Sciatic nerve (tissue), 1 donor: ENCODE measurements around a stretch of chr15.

DNA sequence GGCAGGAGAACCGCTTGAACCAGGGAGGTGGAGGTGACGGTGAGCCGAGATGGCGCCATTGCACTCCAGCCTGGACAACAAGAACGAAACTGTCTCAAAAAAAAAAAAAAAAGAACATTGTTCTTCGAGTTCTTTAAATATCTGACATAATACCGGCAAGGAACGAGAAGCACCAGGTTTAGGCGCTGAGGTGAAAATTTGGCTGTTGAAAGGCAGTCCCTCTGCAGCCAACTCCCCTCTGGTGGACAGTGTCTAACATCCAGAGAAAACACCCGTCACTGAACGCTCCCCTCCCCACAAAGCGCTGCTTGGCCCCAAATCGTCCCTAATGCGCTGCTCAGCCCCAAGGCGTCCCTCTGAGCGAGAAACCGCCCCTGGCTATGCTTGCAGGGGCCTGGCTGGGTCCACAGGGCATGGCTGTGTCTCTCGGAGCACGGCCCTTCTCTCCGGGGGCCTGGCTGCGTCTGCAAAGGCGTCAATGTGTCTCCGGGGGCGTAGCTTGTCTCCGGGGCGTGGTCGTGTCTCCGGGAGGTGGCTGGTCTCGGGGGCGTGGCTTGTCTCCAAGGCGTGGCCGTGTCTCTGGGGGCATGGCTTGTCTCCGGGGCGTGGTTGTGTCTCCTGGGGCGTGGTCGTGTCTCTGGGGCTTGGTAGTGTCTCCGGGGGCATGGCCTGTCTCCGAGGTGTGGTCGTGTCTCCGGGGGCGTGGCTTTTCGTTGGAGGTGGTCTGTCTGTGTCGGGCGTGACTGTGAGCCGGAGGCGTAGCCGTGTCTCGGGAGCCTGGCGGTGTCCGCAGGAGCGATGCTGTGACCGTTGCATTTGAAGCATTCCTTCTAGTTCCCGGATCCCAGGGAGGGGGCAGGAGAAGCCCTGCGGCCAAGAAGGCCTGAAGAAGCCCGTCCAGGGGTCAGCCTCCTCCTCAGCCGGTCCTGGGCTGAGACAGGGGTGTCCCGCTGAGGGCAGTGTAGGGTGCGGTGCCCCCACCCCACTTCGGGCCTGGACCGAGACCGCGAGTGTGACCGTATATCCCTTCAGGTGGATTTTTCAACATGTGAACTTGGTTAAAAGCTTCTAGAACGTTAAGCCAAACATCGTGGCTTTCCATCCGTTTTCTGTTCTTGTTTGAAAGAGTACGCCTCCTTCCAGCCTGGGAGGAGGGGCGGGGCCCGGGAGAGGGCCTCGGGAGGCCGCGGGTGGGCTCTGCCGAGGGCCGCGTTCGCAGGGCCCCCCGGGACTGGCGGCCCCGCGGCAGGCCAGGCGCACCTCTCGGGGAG, 3.1 kb downstream of the OCA2 start:
- PRO-cap, result bidirectional peak, plus-strand start at position 761 of the sequence, minus-strand start at position 466 of the sequence

DNA sequence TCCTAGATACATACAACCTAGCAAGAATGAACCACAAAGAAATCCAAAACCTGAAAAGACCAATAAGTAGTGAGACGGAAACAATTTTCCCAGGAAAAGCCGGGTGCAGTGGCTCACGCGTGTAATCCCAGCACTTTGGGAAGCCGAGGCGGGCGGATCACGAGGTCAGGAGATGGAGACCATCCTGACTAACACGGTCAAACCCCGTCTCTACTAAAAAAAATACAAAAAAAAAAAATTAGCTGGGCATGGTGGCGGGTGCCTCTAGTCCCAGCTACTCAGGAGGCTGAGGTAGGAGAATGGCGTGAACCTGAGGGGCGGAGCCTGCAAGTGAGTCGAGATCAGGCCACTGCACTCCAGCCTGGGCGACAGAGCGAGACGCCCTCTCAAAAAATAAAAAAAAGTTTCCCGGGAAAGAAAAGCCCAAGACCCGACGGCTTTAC, 23.6 kb downstream of the GOLGA8G start:
- PRO-cap, result no peak

- PRO-cap, result no peak
Measured at GRCh38 chr15:28589274-28589737, 35.9 kb downstream of the GOLGA6L25 start.

DNA sequence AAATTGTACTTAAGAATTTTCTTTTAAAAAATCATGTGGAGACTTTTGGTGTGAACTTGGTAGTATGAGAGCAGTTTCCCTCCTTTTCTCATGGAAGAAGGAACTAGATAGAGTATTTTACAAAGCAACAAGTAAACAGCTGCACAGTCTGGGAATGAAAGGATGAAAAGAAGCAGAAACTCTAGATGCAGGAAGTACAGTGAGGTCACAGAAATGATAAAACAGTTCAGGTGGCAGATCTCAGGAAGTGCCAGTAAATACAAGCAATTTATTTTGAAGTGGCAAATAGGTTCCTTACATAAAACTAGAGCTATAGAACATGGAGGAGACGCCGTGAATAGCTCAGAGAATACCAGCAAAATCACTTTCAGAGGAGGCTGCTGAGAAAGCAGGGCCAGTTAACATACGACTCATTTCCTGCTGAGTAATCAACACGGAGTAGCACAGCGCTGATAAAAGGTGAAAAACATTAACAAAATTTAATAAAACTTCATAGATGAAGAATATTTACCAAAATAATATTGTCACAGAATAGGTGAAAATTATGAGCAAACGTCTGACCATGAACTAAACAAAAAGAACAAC, 29.3 kb downstream of the GOLGA6L7 start:
- PRO-cap, result no peak

DNA sequence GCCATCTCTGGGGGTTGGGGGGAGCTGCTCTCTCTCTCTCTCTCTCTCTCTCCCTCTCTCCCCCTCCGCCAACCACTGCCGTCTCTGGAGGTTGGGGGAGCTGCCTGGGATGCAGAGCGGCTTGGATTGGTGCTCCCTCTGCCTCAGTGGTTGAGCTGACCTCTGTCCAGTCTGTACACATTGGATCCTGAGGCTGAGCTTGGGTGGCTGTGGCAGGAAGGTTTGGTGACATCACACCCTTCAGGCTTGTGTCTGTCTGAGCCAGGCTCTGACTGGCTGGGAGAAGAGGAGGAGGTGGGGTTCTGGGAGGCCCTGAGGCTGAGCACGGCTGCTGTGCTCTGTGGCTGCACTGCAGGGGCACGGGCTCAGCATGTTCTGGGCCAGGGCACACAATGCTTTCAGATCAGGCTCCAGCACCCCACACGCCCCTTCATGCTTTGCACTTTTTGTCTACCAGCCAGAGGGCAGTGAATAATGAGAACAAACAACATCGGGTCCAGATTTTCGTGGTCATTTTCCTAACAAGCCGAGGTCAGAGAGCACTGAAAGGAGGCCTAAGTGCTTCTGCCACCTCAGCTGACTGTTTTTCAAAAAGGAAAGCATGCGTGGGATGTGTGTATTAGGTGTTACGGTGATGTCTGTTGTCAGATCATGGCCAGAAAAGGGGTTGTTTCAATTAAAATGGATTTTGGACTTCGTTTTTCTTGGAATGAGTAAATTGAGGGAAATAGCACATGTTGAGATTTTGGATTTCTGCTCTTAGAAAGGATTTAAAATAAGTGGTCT, 99.3 kb downstream of the APBA2 start:
- PRO-cap, result no peak

- PRO-cap, result bidirectional peak, plus-strand start at chr15:29671208, minus-strand start at chr15:29671032
Measured at GRCh38 chr15:29670935-29671647, 100.3 kb upstream of the ENTREP2 start.

GRCh38 chr15:29676624-29677169, 105.9 kb upstream of the ENTREP2 start:
- PRO-cap, result no peak

- PRO-cap, result no peak
Measured at GRCh38 chr15:29840772-29841214, 18.5 kb upstream of the TJP1 start.

DNA sequence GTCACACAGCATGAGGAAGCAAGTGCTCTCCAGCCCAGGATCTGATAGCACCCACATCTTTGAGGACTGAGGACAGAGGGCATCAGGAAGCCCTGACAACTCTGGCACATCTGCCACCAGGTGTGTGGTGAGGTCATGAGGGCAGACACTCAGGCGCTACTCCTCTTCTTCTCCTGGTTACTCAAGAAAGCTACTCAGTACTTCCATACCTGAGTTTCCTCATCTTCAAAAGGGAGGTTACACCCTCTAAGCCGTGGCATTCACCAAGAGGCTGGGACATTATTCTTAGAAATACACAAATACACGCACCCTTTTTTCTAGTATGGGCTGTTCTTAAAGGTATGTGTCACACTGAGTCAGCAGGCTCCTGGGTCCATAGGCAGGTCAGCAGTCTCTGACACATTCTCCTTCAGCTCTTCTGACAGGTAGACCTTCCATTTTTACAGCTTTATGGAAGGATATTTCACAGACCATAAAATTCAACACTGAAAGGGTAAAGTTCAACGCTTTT, 103.1 kb upstream of the TJP1 start:
- PRO-cap, result no peak

- PRO-cap, result unidirectional peak, plus-strand start at chr15:30103840
Measured at GRCh38 chr15:30103427-30104337, 20.9 kb downstream of the GOLGA8J start.

GRCh38 chr15:30489302-30489863, 62.5 kb upstream of the GOLGA8Q start:
- PRO-cap, result no peak

- PRO-cap, result no peak
Measured at GRCh38 chr15:30944847-30945343, 41.2 kb downstream of the FAN1 start.

DNA sequence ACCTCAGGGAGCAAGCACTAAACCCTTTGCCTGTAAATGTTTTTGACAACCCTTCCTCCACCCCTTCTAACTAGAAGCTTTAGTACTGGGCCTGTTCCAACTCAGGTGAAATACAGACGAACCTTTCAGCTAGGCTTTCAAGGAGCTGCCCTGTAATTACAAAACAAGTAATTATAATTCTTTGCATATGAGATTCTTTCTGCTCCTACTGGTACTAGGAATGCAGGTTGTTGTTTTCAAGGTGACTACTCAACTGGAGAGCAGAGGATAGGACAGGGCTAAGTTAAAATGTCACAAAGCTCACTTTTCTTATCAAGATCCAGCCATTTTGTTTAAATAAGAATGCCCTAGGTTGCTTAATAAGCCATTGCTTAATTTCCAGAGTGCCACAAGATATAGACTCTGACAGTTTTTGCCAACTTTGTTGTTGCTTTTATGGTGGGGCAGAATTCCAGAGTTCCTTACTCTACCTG, 22.8 kb upstream of the MTMR10 start:
- PRO-cap, result no peak

- PRO-cap, result bidirectional peak, plus-strand start at chr15:31215096, minus-strand start at chr15:31214870
Measured at GRCh38 chr15:31214660-31215231, 111.9 kb upstream of the KLF13 start.

GRCh38 chr15:31227898-31228782, 98.5 kb upstream of the KLF13 start:
- PRO-cap, result no peak

GRCh38 chr15:31263884-31264780, 62.5 kb upstream of the KLF13 start:
- PRO-cap, result bidirectional peak, plus-strand start at chr15:31264299, minus-strand start at chr15:31264047

DNA sequence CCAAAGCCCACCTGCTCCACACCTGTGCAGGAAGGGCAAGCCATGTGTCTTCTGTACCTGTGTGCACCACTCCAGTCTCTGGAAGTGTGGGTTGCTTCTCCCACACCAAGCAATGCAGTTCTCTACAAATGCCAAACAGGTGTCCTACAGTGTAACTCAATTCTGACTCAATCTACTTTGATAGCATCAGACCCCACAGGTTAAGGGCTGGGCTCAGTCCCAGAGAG, 28.9 kb upstream of the KLF13 start:
- PRO-cap, result no peak

DNA sequence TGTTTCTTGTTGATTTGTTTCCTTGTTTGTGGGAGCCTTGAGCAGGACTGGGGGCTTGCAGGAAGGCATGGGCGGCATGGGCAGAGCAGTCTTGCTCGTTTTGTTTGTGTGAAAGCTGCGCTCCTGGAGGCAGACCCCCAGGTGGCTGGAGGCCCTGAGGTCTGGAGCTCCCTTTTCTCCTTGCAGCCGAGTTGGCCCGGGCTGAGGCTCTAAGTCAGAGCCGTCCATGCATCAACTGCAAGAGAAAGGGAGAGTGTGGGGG, 26.9 kb upstream of the KLF13 start:
- PRO-cap, result unidirectional peak, plus-strand start at position 111 of the sequence

GRCh38 chr15:31303505-31303704, 23.2 kb upstream of the KLF13 start:
- PRO-cap, result no peak

GRCh38 chr15:31338925-31339545, 12.4 kb downstream of the KLF13 start:
- PRO-cap, result no peak